Melanocyte of skin (primary cell): ENCODE data around the genes MCU, PLA2G12B, FAM149B1, SYNPO2L, AGAP5 and CAMK2G.

GRCh38 chr10:72106309-72106654, 17.9 kb upstream of the SPOCK2 start:
- CAGE, long polyA plus RNA, 2 experiments: no peak in any of the 2 experiments

DNA sequence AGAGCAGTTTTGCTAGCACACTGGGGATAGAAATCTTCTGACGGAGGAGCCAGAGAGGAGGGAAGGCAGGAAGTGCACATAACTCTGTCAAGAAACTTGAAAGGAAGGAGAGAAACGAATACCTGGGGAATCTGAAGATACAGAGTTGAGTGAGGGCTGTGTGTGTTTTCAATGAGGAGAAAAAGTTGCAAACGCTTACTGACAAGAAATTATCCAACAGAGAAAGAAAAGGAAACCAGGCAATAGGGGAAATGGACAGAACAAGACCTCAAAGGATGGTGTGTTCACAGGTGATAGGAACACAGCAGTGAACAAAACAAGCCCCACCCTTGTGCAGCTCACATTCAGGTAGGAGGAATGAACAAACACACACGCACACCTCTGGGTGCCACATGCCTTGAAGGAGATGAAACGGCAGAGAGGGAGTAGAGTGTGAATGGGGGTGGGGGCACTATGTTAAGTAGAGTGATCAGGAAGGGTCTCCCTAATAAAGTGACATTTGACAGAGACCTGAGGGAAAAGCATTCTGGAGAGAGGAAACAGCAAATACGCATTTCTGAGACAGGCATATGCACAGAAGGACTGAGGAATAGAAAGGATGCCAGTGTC, 46.7 kb upstream of the SPOCK2 start:
- CAGE, long polyA plus RNA, 2 experiments: no peak in any of the 2 experiments

DNA sequence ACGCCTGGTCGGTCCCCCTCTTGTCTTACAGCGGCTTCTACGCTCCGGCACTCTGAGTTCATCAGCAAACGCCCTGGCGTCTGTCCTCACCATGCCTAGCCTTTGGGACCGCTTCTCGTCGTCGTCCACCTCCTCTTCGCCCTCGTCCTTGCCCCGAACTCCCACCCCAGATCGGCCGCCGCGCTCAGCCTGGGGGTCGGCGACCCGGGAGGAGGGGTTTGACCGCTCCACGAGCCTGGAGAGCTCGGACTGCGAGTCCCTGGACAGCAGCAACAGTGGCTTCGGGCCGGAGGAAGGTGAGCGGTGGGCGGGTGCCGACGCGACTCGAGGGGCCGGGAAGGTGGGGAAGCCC, 378 bp downstream of the DDIT4 start:
- CAGE, long polyA plus RNA, 2 experiments: no peak in any of the 2 experiments

- CAGE, long polyA plus RNA, 2 experiments: no peak in any of the 2 experiments
Observed at GRCh38 chr10:72305435-72305915, 31.8 kb downstream of the DDIT4 start.

- CAGE, long polyA plus RNA, 2 experiments: no peak in any of the 2 experiments
Observed at GRCh38 chr10:72322440-72322944, 32.2 kb downstream of the DNAJB12 start.

DNA sequence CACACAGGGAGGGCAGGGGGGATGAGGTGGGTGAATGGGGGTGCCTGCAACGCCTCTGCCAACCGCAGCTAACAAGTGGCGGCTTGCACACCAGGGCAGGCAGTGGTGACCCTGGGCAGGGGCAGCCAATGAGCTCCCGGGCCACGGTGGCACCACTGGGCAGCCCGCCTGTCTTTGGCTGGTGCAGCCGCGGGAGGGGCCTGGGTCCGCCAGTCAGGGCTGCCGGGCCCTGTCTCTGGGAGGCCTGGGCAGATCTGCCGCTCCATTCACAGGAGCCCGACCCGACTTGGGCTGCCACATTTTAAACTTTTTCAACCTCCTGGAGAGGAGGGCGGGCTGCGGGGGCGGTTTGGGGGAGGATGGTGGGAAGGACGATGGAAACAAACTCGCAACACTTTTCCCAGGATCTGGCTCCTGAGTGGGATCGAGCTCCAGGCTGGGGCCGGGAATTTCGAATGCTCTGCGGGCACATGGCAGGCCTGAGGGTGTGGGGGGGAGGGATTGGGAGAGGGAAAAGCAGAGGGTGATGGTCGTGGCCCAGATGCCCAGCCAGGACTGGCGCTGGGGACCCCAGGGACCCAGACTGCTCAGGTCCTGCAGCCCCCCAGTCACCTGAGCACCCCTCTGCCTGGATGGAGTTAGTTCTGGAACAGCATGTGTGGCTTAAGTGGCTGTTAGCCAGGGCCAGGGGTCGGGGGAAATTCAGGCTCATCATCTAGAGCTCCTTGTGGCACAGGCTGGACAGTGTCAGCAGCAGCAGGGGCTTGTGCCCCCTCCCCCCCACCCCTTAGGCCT, 22.5 kb downstream of the DNAJB12 start:
- CAGE, long polyA plus RNA, 2 experiments: no peak in any of the 2 experiments

DNA sequence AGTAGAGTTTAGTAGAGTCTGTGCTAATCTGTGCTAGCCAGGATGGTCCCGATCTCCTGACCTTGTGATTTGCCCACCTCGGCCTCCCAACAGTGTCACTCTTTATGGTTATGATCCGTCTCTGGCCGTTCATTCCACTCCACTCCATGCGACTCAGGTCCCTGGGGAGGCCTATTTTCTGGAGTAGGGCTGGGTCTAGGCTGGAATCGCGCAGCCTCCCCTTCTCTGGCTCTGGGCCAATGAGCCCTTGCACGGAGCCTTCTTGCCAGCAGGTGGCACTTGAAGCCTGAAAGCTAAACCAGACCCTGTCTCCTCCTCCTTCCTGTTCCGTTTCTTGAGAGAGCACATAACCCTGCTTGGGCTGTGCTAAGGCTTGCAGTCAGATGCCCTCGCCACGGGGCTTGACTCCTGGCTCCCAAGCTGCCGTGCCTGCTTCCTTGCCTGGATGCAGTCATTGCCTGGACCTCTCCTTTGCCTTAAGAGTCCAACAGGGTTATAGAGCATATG, 9.5 kb upstream of the DNAJB12 start:
- CAGE, long polyA plus RNA, 2 experiments: no peak in any of the 2 experiments

GRCh38 chr10:72692066-72693038, at the start of gene MCU:
TSS of gene MCU (plus strand) at chr10:72692143.
- CAGE, long polyA plus RNA, 2 experiments: no peak in any of the 2 experiments

DNA sequence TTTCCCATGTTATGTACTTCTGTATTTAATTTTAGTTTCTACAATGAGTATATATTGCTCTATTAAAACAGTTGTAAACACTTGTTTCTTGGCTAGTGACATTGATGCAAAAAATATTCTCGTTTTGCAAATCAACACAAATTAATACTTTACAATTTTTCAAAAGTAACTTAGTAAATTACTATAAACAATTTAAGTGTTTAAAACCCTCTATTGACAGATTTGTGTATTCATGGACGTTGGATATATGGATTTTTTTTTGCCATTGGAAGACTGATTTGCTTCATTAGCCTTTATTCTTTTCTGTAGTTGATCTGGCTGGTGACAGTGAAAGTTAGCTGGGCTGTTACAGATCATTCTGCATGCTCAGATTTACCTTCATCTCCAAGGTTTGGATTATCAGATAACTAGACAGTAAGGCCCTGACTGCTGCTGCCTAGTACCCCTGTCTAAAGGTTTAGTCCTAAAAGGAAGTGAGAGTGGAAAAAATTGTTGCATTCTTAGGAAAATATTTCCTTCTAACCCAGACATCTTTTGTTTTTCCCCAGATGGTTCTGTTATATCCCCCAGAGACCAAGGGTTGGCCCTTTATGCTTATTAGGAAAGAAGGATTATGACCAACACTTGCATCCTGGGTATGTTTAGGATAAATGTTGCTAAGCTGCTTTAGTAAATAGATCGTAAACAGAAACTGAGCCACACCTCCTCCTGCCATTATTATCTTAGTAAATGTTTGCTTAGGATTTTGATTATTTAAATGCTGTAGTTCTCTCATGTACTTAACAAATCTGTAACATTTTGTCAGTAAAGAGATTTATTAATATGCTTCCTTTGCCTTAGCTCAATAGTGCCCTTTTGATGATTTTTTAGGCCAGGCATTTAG, 44.2 kb downstream of the MCU start:
- CAGE, long polyA plus RNA, 2 experiments: no peak in any of the 2 experiments

DNA sequence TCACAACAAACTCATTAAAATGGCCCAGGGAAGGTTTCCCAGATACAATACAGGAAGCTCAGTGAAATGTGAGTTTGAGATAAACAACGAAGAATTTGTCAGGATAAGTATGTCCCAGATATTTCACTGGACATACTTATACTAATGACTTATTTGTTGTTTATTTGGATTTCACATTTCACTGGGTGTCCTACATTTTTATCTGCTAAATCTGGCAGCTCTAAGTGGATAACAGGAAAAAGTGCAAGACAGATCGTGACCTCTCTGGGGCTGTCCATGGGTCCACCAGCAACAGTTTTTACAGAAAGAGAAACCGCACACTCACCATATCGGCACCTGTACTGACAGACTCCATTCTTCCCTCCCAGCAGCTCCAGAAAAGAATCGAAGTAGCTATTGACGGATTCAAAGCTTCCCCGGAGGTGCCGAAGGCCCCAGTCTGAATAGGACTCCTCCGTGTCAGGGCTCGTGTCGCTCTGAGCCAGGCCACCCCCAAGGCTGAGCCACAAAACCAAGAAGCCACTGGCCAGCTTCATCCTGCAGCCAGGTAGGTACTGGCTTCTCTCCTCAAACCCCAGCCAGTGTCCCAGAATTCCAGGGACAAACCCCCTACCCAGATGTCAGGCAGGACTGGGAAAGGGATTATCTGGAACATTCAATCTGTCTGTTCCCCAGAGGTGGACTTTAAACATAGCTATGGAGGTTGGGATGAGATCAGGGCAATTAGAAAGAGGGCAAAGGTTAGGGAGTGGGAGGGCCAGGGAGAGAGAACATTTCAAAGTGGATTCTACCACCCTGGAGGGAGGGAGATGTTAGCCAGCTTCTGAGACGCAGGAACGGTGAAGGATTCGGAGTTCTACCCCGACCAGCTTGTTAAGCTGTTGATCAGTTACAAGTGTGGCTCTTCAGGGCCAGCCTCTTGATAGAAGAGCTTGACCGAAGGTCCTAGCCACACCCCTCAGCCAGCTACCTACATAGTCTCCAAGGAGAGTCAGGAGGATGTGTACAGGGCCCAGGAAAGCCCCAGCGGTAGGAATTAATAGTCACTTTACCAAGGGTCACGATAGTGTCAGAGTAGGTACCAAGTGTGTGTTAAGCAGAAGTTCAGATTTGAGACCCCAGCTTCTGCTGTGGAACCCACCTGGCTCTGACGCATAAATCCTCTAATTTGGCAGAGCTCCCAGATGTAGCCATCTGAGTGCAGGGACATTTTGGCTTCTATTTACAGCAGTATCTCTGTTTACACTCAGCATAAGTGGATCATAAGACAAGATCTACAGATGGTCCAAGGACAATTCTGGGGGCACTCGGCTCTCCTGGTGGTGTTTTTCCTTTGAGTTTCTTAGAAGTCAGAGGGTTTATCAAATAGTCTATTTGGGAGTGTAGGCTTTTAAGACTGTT, at the start of gene PLA2G12B:
PLA2G12B (minus strand) TSS at position 657 of the 1,401 bp plus-strand sequence.
- CAGE, long polyA plus RNA, 2 experiments: no peak in any of the 2 experiments

DNA sequence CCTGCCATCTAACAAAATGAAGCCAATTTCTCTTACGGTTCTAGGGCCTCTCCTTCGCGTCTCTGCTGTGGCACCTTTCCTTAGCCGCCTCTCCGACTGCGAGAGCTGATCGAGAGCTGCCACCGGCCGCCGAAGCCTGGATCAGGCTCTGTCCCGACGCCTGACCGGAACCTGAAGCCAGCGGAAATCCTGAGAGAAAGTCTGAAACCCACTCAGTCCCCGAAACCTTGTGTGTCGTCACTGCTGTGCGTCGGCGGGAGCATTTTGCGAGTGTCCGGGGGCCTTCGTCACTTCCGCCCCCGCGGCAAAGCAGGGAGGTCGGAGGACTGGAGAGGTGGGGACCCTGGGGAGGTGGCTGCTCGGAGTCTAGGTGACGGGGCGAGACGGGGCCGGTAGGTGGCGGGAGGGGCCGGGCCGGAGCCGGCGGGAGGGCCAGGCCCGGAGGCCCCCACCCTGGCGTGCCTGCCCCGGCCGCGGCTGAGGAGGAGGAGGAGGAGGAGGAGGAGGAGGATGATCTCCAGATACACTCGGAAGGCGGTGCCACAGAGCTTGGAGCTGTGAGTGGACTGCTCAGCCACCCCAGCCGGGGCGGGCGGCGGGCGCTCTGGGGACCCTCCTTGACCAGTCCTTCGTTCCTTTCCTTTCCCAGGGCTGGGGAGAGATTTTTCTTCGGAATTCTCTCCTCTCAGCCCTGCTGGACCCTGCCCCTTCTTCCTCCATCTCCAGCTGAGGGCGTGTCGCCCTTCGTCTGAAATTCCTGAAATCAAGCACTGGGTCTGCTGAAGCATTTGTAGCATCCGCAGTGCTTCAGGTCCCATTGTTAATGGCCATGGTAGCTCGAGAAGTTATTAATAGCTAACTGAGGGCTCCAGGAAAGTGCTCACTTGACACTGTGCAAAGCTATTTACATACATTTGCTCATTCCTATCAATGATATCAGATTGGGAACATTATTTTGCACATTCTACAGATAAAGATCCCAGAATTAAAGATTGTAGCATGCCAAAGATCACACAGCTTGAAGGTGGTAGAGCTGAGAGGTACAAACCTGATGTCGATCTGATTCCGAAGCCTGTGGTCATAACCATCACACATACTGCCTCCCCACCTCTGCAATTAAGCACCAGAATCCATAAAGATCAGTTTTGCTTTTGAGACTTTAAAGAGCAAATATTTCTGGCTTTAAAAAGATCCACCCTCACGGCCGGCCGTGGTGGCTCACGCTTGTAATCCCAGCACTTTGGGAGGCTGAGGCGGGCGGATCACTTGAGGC, at the start of gene FAM149B1:
FAM149B1 (plus strand) TSS at position 290 of the 1,273 bp plus-strand sequence.
- CAGE, long polyA plus RNA, 2 experiments: start-site peak on the minus strand in 2 of 2 experiments, centred at positions 164 to 187 of the sequence, 368 to 1,244 reads per replicate

- CAGE, long polyA plus RNA, 2 experiments: no peak in any of the 2 experiments
Observed at GRCh38 chr10:73244804-73245644, 2.0 kb downstream of the DNAJC9 start.

DNA sequence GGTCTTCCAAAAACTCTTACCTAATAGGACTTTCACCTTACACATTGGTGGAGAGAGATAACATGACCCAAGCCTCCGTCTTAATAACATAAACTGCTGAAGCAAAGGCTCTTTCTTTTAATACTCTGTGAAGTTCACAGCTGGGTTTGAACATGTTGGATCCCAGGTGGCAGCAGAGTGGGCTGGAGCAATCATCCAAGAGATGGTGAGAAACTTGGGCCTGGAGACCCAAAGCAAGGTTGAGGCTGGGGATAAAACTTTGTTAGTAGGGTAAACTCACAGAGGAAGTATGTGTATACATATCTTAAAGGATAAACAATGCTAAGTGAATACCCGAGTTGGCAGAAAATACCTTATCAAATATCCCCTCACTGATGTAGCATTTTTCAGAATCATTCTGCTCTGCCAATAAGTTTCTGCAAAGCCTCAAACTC, 751 bp upstream of the DNAJC9 start:
- CAGE, long polyA plus RNA, 2 experiments: no peak in any of the 2 experiments

DNA sequence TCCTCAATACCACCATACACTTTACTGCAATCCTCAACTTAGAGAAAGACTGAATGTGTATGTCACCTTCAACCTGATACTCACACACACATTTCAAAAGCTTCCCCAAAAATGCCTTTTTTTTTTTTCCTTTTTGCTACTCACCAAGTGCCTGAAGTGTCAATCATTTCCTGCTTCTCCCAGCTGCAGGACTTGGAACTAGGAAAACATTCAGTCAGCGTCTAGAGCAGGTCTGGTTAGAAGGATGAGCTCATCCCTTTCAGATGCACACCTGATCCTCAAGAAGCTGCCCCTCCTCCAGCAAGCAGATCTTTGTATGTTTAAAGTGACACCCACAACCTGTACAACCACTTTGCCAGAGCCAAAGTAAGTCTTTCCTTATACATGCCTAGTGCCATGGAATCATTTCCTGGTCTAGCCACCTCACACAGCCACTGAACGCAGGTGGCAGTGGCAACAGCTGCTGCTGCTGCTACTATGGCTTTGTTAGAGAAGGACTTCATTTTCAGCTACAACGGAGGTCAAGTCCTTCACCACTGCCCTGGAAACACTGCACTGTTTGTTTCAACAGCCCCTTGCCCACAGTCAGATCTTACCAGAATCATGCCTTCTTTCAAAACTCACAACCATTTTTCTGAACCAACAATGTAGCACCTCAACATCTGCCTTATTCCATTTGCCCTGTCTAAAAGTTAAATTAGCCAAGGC, 10.4 kb upstream of the USP54 start:
- CAGE, long polyA plus RNA, 2 experiments: no peak in any of the 2 experiments

GRCh38 chr10:73651433-73651838, 4.4 kb downstream of the SYNPO2L start:
- CAGE, long polyA plus RNA, 2 experiments: no peak in any of the 2 experiments

DNA sequence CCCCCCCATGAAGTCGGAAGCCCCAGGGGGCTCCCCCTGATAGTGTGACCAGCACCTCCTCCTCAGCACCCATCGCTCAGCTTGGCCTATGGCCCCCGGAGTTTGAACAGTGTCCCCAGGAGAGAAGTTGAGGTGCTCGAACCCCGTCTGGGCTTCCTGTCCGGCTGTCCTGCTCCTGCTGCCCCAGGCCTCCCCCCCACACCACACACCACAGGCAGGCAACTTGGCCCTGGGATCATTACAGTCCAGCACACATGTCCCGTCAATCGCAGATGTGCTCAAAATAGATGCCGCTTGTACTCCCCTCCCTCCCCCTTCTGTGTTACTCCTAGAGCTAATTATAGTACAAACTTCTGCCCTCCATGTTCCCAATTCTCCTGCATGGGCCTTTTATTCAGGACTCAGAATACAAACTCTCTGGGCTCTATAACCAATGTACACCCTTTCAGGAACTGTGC, at the start of gene SYNPO2L:
SYNPO2L (minus strand) TSS at position 180 of the 458 bp plus-strand sequence.
- CAGE, long polyA plus RNA, 2 experiments: no peak in any of the 2 experiments

DNA sequence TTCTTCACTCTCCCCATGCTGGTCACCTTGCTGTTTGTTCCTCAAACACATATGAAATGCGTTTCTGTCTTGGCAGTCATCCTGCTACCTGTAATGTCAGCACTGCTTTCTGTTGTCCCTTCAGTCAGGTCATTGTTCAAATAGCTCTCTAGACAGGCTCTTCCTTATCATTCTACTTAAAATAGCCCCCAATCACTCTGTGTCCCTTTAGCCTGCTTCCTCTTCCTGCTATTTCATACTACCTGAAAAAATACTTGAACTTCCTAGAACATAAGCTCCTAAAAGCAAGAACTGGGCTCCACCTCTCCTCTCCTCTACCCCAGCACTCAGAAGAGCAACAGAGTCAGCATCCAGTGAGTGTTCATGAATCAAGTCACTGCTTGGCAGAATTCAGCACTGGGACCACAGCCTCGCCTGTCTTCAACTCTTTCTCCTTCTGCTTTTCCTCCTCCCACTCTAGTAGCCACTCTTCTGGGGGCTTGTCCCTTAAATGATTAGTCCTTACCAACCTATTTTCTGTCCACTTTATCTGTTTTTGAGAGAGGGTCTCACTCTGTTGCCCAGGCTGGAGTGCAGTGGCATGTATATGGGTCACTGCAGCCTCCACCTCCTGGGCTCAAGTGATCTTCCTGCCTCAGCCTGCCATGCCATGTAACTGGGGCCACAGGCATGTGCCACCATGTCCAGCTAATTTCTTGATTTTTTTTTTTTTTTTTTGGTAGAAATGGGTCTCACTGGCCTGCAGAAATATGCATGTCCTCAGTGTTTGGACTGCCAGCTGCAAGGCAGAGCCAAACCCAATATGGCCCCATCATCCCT, 15.7 kb upstream of the SYNPO2L start:
- CAGE, long polyA plus RNA, 2 experiments: no peak in any of the 2 experiments

- CAGE, long polyA plus RNA, 2 experiments: no peak in any of the 2 experiments
Observed at GRCh38 chr10:73697327-73698303, at the start of gene AGAP5. TSS of gene AGAP5 (minus strand) at chr10:73698109.

DNA sequence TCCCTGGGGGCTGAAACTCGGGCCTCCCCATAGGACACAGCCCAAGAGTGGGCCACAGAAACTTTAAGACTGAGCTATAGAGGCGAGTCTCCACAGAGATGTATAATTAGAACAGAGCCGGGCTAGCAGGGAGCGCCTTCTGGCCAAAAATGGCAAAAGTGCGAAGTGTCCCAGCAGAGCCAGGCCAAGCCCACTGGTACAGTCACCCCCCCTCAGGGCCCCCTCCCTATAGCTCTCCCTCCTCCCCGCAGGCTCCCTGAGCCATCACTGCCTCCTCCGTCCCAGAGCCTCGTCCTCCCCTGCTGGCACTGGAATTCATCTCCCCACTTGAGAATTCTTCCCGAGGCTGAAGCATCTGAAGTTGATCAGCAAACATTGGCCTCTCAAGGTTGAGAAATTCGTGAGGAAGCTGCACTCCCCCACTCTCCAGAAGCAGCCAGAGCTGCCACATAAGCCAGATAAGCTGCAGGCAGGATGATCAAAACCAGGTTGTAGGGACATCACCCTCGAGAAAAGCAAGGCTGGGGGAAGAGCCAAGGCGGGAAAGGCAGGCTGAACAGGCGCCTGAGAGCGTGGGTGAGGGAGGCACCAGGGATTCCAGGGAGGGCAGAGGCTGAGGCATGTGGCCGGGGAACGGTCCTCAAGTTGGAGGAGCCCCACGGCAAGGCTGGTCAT, 23.4 kb downstream of the CAMK2G start:
- CAGE, long polyA plus RNA, 2 experiments: no peak in any of the 2 experiments

DNA sequence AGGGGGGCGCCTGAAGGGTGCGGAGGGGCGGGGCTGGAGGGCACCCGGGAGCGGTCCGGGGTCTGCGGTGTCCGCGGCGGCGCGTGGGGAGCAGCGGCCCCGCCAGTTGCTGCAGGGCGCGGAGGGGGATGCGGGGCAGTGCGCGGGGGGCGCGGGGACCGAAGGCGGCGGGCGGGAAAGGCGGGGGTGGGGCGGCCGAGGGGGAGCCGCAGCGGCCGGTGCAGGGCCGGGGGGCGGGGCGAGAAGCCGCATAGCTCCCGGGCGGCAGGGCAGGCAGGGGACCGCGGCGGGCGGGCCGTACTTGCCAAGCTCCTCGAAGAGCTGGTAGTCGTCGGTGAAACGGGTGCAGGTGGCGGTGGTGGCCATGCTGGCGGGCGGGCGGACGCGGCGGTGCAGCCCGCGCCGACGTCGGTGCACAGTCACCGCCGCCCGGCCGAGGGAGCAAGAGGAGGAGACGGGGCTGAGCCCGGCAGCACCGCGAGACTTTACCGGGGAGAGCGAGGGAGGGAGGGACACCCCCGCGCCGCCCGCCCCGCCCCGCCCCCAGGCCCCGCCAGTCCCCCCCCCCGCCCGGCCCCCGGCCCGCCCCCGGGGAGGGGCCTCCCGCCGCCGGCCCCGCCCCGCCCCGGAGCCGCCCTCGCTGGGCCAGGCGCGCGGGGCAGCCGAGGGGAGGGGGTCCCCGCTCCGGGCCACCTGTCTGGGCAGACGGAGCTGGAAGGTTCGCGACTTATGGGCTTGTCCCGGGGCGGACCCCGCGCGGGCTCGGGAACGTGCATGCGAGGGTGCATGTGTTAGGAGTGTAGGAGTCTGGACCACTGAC, at the start of gene CAMK2G:
CAMK2G (minus strand) TSS at position 460 of the 820 bp plus-strand sequence.
- CAGE, long polyA plus RNA, 2 experiments: no peak in any of the 2 experiments